Spleen (tissue), 7 donors: ENCODE results near the genes EMILIN3, CHD6, TOX2 and OSER1.

DNA sequence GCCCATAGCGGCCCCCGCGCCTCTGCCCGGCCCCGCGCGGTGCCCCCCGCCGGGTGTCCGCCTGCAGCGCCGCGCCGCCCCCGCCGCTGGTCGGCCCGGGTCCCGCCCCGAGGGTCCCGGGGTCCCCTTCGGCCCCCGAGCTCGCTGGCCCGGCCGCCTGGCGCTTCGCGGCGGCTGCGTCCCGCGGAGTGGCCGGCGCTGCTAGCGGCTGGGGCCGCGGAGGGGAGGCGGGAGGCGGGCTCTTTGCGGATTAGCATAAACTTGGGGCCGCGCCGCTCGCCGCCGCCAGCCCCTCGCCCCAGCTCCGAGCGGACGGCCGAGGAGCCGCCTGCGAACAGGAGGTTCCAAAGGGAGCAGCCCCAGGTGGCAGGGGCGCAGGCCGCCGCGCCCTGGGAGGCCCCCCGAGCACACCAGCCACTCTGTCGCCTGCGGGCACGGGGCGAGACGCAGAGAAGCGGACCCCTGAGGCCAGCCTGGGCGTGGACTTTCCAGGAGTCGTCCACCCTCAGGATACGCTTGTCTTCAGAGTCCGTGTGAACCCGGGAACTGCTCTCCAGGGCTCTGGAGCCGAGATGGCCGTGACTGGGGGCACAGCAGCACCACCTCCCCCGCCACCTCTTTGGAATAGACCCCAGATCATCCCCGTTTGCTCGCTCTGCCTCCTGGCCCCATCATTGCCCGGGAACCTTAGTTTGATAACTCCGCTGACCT lies at the start of gene EMILIN3:
TSS of gene EMILIN3 (minus strand) at position 190 of the 711 bp plus-strand sequence.
- PRO-cap, 4 experiments = no peak in any of the 4 experiments
- RAMPAGE, long total RNA, 4 experiments = no peak in any of the 4 experiments

- PRO-cap, 4 experiments = no peak in any of the 4 experiments
- RAMPAGE, long total RNA, 4 experiments = no peak in any of the 4 experiments
These were observed 54.3 kb upstream of the EMILIN3 start for GRCh38 chr20:41420698-41421555.

DNA sequence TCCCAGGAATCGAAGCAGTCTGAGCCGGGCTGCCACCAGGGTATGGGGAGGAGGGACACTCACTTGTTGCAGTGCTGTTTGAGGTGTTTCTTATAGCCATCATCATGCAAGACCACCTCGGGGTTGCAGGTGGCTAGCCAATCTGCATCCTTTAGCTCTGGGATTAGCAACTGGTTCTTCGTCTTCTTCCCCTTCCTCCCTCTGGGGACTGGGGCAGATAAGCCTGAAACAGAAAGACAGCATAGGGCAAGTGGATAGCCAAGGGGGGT lies 84.2 kb upstream of the EMILIN3 start:
- PRO-cap, 4 experiments = no peak in any of the 4 experiments
- RAMPAGE, long total RNA, 4 experiments = no peak in any of the 4 experiments

- PRO-cap, 4 experiments = no peak in any of the 4 experiments
- RAMPAGE, long total RNA, 4 experiments = no peak in any of the 4 experiments
These were observed 86.2 kb upstream of the EMILIN3 start for GRCh38 chr20:41452740-41453212.

DNA sequence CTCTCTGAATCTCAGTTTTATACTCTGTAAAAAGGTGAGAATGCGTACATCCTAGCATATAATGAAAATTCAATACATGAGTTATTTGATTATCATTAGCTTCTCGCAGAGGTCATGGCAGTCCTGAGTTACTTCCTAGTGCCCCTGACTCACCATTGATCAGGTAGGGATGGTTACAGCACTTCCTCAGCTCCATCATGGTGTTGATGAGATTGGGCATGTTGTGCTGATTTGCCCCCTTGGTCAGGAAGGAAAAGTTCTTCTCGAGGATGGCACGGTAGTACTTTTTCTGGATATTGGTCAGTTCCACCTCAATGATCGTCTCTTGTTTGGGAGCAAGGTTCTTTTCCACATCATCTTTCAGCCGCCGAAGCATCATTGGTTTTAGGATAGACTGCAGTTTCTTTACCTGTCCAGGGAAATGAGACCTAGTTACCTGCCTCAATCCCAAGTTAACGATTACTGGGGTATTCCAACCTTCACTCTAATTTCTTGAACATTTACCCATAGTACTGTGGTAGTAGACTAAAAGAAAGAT lies 117.7 kb upstream of the EMILIN3 start:
- PRO-cap, 4 experiments = no peak in any of the 4 experiments
- RAMPAGE, long total RNA, 4 experiments = no peak in any of the 4 experiments

GRCh38 chr20:41618216-41619377 lies at the start of gene CHD6:
Gene CHD6, minus strand, starts transcription at chr20:41618377.
- PRO-cap, 4 experiments = peak in 3 of 4 experiments; most common plus-strand start chr20:41618729 (in 1); most common minus-strand start chr20:41618367 (in 1)
- RAMPAGE, long total RNA, 4 experiments = start-site peak on the minus strand in 4 of 4 experiments, at chr20:41618352-41618399 at its widest, 142 to 413 reads per replicate

GRCh38 chr20:41650172-41650995 lies 32.2 kb upstream of the CHD6 start:
- PRO-cap, 4 experiments = no peak in any of the 4 experiments
- RAMPAGE, long total RNA, 4 experiments = no peak in any of the 4 experiments

- PRO-cap, 4 experiments = no peak in any of the 4 experiments
- RAMPAGE, long total RNA, 4 experiments = no peak in any of the 4 experiments
These were observed 662 bp upstream of the SRSF6 start for GRCh38 chr20:43457135-43457333.

- PRO-cap, 4 experiments = no peak in any of the 4 experiments
- RAMPAGE, long total RNA, 4 experiments = no peak in any of the 4 experiments
These were observed 167 bp downstream of the SRSF6 start for GRCh38 chr20:43457947-43458179.

DNA sequence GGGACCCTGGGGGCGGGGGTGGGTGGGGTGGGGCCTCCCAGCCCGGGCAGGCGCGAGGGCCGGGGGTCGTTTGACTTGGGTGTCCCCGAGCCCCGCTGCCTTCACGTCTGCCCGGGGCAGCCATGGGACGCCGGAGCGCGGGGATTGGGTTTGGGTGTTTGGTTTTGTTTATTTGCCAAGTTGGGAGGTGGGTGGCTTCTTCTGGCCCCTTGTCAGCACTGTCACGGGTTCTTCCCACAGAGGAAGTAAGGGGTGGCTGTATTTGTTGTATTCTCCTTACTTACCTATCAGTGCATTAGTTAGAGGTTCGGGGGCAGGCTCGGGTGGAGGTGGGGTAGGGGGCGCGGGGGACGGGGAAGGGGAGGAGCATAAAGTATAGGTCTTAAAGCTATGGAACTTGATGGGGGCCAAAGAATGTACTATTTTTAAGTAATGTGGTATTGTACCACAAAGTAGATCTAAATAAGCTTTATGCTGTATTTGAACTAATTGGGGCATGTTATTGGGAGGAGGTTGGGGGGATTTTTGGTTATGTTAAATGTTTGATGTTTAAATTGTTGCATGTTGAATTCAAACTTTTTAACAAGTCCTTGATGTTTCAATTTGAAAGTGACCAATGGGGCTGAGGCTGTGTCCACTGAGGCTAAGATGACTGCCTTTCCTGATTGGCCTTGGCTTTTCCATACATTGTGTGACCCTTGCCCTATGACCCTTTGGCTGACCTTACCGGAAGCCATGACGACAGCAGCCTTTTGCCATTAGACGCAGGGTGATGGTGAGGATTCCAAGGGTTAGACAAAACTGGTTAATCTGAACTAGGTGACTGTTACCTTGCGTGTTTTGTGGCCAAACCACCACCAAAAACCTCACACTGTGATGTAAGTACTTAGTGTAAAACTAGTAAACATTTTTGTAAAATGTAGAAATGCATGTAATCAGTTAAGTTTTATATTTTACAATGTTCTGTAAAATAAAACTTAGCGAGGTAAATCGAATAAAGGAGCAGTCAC lies 1.2 kb downstream of the SRSF6 start:
- PRO-cap, 4 experiments = no peak in any of the 4 experiments
- RAMPAGE, long total RNA, 4 experiments = start-site peak on the plus strand in 2 of 4 experiments, centred at positions 732 to 742 of the sequence, 26 to 43 reads per replicate

GRCh38 chr20:43565043-43565576 lies 6.3 kb downstream of the SGK2 start:
- PRO-cap, 4 experiments = no peak in any of the 4 experiments
- RAMPAGE, long total RNA, 4 experiments = no peak in any of the 4 experiments

DNA sequence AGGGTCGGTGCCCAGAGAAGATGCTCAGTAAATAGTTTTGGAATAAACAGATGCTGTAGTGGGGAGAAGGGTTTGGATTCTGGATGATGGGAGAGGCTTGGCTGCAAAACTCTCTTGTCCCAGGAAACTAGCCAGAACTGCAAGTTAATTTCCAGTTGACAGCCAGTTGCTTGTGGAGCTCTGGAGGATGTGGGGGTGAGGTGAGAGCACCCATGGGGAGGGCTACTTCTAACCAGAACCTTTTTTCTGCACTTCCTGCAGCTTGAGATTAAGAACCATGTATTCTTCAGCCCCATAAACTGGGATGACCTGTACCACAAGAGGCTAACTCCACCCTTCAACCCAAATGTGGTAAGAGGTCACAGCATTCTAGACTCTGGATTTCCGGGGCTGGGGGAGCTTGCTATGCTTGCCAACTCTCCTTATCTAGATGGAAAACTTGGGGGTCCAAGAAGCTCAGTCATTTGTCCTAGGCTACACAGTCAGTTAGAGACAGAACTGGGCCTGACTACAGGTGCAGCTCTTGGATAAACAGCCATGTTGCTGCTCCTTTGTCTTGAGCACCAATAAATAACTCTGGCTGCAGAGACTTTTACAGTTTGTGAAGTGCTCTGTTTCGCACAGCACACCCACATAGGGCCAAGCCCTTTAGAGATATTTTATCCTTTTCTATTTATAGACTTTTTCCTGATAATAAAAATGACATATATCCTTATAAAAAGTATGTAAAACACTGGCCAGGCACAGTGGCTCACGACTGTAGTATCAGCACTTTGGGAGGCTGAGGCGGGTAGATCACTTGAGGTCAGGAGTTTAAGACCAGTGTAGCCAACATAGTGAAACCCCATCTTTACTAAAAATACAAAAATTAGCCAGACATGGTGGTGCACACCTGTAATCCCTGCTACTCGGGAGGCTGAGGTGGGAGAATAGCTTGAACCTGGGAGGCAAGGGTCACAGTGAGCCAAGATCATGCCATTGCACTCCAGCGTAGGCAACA lies 10.7 kb upstream of the IFT52 start:
- PRO-cap, 4 experiments = no peak in any of the 4 experiments
- RAMPAGE, long total RNA, 4 experiments = no peak in any of the 4 experiments

DNA sequence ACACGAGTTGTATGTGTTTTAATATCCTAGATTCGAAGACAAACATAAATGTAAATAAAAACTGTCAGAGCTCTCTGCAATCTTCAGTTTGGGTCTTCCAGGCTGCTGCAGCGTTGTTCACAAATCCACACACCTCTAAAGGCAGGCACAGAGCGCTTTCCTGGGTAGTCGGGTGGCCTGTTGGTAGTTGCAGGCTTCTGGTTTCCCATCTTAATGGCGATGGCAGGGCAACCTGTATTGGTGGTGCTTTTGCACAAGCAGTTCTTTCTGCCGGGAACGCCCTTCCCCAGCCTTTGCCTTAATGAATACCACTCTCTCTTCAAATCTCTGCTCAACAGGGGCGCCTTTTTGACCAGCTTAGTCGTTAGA lies 746 bp upstream of the IFT52 start:
- PRO-cap, 4 experiments = peak in 2 of 4 experiments; most common plus-strand start position 213 of the sequence (in 2)
- RAMPAGE, long total RNA, 4 experiments = no peak in any of the 4 experiments

DNA sequence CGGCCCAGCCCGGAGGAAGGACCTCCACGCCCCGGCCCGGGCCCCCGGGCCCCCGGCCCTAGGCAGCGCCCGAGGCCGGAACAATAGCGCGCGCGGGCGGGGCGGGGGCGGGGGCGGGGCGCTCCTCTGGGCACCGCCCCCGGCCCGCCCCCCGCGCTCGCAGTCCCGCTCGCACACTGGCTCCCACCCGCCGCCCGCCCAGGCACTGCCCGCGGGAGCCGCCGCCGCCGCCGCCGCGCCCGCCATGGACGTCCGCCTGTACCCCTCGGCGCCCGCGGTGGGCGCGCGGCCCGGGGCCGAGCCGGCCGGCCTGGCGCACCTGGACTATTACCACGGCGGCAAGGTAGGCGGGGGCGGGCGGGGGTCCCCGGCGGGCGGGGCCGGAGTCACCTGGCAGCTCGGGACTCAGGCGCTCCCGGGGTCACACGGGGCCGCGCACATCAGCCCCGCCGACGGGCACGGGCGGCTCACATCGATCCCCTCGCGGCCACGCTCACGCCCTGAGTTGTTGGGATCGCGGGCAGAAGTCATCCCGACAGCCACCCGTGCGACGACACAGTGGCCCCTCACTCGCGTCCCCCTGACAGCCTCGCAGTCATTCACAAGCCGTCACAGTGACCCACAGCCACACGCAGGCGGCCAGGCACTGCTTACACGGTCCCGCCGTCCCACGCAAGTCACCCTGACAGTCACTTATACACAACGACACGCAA lies at the start of gene TOX2:
TSS of gene TOX2 (plus strand) at position 205 of the 713 bp plus-strand sequence.
- PRO-cap, 4 experiments = peak in 4 of 4 experiments; most common plus-strand start position 205 of the sequence (in 3); most common minus-strand start position 54 of the sequence (in 3)
- RAMPAGE, long total RNA, 4 experiments = no peak in any of the 4 experiments

DNA sequence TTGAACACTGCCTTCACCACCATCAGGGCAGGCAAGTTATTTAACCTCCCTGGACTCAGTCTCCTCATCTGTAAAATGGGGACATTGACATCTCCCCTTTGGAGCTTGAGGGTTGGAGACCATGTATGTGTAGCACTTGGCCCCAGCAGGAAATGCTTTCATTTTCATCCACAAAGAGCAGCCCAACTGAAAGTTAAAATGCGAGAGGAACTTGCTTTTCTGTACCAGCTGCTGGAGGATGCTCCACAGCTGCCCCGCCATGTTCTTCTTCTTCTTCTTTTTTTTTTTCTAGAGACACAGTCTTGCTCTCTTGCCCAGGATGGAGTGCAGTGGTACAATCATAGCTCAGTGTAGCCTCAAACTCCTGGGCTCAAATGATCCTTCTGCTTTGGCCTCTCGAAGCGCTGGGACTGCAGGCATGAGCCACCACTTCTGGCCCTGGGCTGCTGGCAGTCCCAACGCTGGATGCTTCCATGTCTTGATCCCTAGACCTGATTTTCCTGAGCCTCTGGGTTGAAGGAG lies 6.8 kb downstream of the TOX2 start:
- PRO-cap, 4 experiments = peak in 1 of 4 experiments; most common minus-strand start position 271 of the sequence (in 1)
- RAMPAGE, long total RNA, 4 experiments = no peak in any of the 4 experiments

DNA sequence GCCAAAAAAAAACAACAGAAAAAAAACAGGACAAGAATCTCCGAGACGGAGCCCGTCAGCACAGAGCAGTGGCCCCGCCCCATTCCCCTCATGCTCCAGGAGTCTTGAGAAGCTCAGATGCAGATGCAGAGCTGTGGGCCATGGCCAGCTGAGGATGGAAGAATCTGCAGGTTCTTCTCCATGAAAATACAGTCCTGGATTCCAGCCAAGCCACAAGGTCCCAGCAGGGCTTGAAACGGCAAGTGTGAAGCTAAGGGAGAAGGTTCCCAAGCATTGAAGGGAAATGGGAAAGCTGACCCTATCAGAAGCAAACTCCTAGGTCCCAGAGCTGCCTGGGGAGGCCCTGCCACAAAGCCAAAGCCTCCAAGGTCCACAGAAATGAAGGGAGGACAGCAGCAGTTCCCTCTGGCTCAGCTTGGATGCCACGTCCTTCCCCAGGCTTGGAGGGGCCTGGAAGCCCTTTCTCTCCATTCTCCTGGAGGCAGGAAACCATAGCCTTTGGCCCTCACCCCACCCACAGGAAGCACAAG lies 75.1 kb downstream of the JPH2 start:
- PRO-cap, 4 experiments = no peak in any of the 4 experiments
- RAMPAGE, long total RNA, 4 experiments = no peak in any of the 4 experiments

DNA sequence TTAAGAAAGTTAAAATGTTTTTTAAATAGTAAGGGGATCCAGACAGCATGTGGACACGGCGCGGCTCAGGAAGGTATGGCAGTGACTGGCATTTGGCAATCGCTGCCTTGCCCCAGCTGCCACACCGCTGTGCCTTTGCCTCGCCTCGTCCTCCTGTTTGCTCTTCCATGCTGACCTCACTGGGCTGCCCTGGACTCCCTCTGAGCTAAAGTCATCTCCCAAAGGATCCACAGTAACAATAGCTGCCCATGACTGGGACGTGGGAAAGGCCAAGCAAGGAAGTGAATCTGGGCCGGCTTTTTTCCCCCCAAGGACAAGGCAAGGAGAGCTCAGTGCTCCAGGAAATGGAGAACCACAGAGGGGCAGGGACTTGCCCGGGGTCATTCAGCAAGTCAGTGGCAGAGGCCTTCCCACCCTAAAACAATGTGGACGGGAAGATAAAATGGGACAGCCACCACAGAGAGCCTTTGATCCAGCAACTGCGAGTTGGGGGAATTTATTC lies 48.1 kb downstream of the JPH2 start:
- PRO-cap, 4 experiments = no peak in any of the 4 experiments
- RAMPAGE, long total RNA, 4 experiments = no peak in any of the 4 experiments

DNA sequence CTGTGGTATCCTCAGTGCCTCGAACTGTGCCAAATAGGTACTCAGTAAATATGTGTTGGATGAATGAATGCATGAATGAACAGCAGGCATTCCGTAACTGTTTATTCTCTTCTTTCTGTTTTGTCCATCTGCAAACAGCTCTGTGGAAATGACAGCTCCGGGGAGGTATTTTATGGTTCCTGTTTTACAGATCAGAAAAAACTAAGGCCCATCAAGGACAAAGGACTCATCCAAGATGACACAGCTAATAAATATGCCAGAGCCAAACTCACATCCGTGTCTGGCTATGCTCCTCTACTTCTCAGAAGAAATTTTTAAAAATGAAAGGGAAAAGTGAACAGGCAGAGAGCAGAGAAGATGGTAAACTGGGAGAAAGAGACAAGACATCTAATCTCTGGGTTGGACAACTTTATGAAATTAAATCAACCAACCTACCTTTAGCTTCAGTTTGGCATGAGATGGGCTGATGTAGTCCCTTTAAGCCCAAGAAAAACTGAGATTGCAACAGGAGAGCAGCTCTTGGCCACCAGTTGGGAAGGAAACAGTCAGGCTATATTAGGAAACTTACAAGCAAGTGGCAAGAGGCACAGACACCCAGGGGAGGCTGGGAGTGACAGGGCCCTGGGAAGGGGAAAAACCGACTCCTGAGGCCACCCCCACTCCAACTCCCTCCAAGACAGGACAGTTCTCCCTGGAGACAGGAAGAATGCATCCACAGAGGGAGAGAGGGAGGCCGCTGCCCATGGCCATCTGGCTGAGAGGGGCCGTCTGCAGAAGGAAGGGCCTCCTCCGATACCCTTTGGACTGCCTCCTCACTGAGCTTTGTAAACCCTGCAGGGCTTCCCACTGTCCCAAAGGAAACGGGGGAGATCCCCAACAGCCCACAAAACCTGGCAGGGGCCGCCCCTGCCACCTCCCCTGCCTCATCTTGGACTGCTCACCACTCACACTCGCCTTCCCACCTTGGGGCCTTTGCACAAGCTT lies 20.7 kb downstream of the JPH2 start:
- PRO-cap, 4 experiments = no peak in any of the 4 experiments
- RAMPAGE, long total RNA, 4 experiments = no peak in any of the 4 experiments

GRCh38 chr20:44210110-44210881 lies at the start of gene OSER1:
Gene OSER1, minus strand, starts transcription at chr20:44210771.
- PRO-cap, 4 experiments = peak in 4 of 4 experiments; most common plus-strand start chr20:44210429 (in 1); most common minus-strand start chr20:44210763 (in 2)
- RAMPAGE, long total RNA, 4 experiments = start-site peak on the minus strand in 4 of 4 experiments, at chr20:44210719-44210823 at its widest, 283 to 493 reads per replicate

GRCh38 chr20:44400674-44401450 lies 45.4 kb downstream of the HNF4A start:
- PRO-cap, 4 experiments = peak in 1 of 4 experiments; most common plus-strand start chr20:44401350 (in 1)
- RAMPAGE, long total RNA, 4 experiments = no peak in any of the 4 experiments